HepG2 (cell line): ENCODE data around the genes LYPLAL1 and RAB3GAP2.

DNA sequence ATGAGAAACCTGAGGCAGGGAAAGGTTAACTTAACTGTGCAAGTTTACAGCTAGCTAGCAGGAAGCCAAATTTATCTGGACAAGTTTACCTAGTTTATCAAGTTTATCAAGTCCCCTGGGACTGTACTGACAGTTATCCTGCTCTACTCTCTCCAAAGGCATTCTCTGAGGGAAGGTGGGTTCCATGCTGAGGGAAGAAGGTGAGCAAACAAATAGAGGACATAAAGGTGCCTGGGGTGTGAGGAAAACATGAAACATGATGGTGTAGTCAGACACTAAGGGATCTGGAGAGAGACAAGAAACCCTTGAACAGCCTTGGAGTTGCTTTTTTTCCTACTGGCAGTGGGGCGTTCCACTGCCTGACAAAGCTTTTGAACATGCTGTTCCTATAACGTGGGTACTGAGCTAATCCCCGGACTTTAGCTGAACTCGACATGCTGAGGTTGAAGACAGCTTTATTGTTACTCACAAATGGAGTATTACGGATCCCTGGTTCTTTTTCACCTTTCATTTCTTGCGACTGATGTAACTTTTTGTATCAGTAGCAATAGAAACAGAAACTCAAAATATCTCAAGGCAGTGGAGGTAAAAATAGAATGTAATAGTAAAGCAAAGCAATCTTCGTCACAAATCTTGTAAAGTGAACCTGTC lies 42.3 kb upstream of the ESRRG start:
- RRBS, 2 experiments = no CpG with 5 or more reads among the region's 7 CpGs
CAGE:
- cytosol, long polyA minus RNA = no peak
- cytosol, long polyA plus RNA = no peak
- long polyA plus RNA = no peak
- nucleus, long polyA minus RNA = no peak
- nucleus, long polyA plus RNA = no peak

GRCh38 chr1:217029197-217029654 lies 306.0 kb upstream of the ESRRG start:
- RRBS, 2 experiments = no CpG with 5 or more reads among the region's 7 CpGs
CAGE:
- cytosol, long polyA minus RNA = no peak
- cytosol, long polyA plus RNA = no peak
- long polyA plus RNA = no peak
- nucleus, long polyA minus RNA = no peak
- nucleus, long polyA plus RNA = no peak

GRCh38 chr1:218371808-218372279 lies 26.7 kb downstream of the TGFB2 start:
- RRBS, 2 experiments = no CpG with 5 or more reads among the region's 7 CpGs
CAGE:
- cytosol, long polyA minus RNA = no peak
- cytosol, long polyA plus RNA = no peak
- long polyA plus RNA = no peak
- nucleus, long polyA minus RNA = no peak
- nucleus, long polyA plus RNA = no peak

- RRBS, 2 experiments = no CpG with 5 or more reads among the region's 3 CpGs
CAGE:
- cytosol, long polyA minus RNA = no peak
- cytosol, long polyA plus RNA = no peak
- long polyA plus RNA = no peak
- nucleus, long polyA minus RNA = no peak
- nucleus, long polyA plus RNA = no peak
Measured at GRCh38 chr1:218446852-218447352, 101.8 kb downstream of the TGFB2 start.

GRCh38 chr1:218459853-218460903 lies 115.0 kb downstream of the TGFB2 start:
- RRBS, 2 experiments = no CpG with 5 or more reads among the region's 7 CpGs
CAGE:
- cytosol, long polyA minus RNA = no peak
- cytosol, long polyA plus RNA = no peak
- long polyA plus RNA = no peak
- nucleus, long polyA minus RNA = no peak
- nucleus, long polyA plus RNA = no peak

DNA sequence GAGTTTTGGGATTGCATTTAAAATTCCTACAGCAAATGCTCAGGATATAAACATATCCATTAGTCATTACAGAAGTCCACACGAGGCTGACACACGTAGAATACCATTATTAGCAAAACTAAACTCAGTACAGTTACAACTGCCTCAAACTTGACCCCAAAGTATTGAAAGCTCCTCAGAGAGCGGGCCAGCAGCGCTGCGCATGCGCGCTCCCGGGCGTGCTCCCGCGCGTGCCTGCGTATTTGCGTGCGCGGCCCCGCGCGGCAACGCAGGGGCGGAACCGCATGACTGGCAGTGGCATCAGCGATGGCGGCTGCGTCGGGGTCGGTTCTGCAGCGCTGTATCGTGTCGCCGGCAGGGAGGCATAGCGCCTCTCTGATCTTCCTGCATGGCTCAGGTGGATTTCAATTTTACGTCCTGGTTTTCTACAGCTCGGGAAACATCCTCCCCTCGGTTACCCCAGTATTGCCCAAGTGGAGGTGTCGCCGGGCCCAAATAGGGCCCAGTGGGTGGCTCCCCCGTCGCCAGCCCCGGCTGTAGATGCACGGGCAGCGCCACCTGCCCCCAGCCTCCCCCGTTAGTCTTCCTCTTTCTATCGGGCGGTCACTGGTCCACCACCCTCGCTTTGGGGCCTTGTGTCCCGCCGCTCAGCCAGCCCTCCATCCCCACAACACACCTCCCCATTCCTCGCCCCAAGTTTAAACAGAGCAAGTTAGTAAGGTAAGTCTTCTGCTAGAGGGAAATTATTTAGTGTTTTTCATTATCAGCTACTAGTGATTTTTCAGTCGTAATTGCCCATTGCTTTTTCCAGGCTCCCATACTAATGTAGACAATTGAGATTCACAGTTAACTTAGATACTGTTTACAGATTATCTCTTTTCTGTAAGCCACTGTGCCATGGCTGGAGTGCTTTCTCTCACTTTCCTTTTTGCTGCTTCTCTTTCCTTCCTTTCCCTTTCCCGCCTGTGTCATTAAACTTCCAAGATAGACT lies at the start of gene LYPLAL1:
LYPLAL1 (plus strand) TSS at position 294 of the 991 bp plus-strand sequence.
- RRBS, 2 experiments = 2 to 4% methylated on average over 4 of the region's 51 CpGs
CAGE:
- cytosol, long polyA minus RNA = start-site peak on the plus strand centred at position 289 of the sequence, 12 bp wide, 43 reads
- cytosol, long polyA plus RNA = start-site peak on the plus strand centred at position 286 of the sequence, 41 bp wide, 426 and 358 reads in 2 replicates; start-site peak on the plus strand centred at position 586 of the sequence, 41 bp wide, 22 and 44 reads in 2 replicates
- long polyA plus RNA = start-site peak on the plus strand centred at position 295 of the sequence, 23 bp wide, 340 and 311 reads in 2 replicates; start-site peak on the plus strand centred at position 591 of the sequence, 80 bp wide, 39 and 31 reads in 2 replicates
- nucleus, long polyA minus RNA = no peak
- nucleus, long polyA plus RNA = start-site peak on the plus strand centred at position 299 of the sequence, 15 bp wide, 263 and 379 reads in 2 replicates; start-site peak on the plus strand centred at position 581 of the sequence, 29 bp wide, 27 and 27 reads in 2 replicates

DNA sequence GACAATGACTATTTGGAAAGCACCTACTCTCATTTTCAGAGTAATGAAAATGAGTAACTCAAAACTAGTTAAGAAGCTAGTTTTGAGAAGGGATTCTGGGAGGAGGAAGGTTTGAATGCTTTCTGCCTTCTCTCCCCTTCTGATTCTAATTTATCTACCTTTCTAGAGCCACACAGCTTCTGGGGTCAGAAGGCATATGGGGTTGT lies 15.6 kb downstream of the LYPLAL1 start:
CAGE:
- cytosol, long polyA minus RNA = no peak
- cytosol, long polyA plus RNA = no peak
- long polyA plus RNA = no peak
- nucleus, long polyA minus RNA = no peak
- nucleus, long polyA plus RNA = no peak

DNA sequence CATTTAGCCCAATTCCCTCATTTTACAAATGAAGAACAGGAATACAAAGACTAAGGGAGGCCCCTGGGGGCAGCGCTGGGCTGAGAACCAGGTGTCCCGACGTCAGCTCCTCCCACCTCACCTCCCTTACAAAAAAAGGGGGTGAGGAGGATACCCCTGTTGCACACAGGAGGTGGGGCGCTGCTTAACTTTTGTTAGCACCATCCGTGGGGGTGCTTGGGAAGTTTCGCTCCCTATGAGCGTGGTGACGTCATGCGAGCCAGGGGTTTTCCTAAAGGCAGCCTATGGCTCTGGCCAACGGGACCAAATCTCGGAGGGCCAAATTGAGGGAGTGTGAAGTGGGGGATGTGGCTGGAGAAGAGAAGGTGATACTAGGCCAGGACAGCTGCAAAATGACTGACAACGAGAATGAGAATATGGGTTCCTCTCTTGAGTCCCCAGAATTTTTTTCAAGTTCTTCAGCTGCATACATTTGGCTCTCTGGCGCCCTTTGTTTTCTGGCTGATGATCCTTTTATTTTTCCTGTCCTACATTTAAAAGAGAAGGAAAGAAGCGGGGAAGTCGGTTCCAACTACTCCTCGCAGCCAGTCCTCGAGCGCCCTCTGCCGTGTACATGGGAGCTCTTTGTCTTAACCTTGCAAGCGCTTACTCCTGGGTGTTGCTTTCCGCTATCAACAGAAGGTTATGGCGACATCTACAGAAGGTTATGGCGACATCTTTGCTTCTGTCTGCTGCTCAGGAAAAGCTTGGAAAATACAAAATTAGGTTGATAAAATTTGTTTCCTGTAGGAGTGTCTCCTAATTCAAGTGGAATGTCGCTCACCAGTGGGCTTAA lies 47.9 kb upstream of the ZC3H11B start:
- RRBS, 2 experiments = no CpG with 5 or more reads among the region's 24 CpGs
CAGE:
- cytosol, long polyA minus RNA = no peak
- cytosol, long polyA plus RNA = no peak
- long polyA plus RNA = no peak
- nucleus, long polyA minus RNA = no peak
- nucleus, long polyA plus RNA = no peak

- RRBS, 2 experiments = no CpG with 5 or more reads among the region's 6 CpGs
CAGE:
- cytosol, long polyA minus RNA = no peak
- cytosol, long polyA plus RNA = no peak
- long polyA plus RNA = no peak
- nucleus, long polyA minus RNA = no peak
- nucleus, long polyA plus RNA = no peak
Measured at GRCh38 chr1:219926127-219927057, 2.0 kb downstream of the SLC30A10 start.

DNA sequence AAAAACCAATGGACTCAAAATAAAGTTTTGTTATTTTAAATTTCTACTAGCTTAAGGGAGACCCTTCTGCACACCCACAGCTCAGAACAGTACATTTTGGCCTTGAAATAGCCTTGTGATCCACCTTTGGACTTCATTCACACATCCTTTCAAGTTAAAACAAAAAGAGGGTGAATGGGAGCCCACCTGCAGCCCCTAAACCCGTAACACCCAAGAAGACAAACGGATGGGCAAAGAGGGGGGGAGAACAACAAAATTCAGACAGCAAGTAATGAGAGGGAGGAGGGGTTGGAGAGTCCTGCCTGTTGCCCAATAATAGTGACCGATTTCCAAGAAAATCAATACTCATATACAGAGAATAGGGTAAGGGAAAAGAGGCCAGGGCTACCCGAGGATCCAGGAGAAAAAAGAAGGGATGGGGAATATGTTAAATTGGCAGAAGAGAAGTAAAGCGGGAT lies 1.2 kb downstream of the SLC30A10 start:
- RRBS, 2 experiments = no CpG with 5 or more reads among the region's 5 CpGs
CAGE:
- cytosol, long polyA minus RNA = start-site peak on the minus strand centred at position 51 of the sequence, 110 bp wide, 14 reads; start-site peak on the minus strand centred at position 270 of the sequence, 101 bp wide, 9 reads
- cytosol, long polyA plus RNA = no peak
- long polyA plus RNA = no peak
- nucleus, long polyA minus RNA = no peak
- nucleus, long polyA plus RNA = no peak

DNA sequence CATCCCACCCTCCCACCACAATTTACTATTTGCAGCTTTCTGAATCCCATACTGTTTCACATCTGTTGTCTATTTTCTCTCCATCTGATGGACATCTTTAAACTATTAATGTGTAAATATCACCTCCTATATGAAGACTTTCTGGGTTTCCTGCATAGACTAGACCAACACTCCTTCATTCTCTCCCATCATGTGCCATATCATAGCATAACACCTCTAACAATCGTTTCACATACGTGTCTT lies 7.7 kb downstream of the RAB3GAP2 start:
- RRBS, 2 experiments = no CpG with 5 or more reads among the region's 2 CpGs
CAGE:
- cytosol, long polyA minus RNA = no peak
- cytosol, long polyA plus RNA = no peak
- long polyA plus RNA = no peak
- nucleus, long polyA minus RNA = no peak
- nucleus, long polyA plus RNA = no peak

GRCh38 chr1:220271623-220272735 lies at the start of gene RAB3GAP2:
Gene RAB3GAP2, minus strand, starts transcription at chr1:220272453.
- RRBS, 2 experiments = 1 to 2% methylated on average over 8 of the region's 57 CpGs
CAGE:
- cytosol, long polyA minus RNA = start-site peak on the minus strand at chr1:220272369-220272445, 527 reads
- cytosol, long polyA plus RNA = start-site peak on the minus strand at chr1:220272369-220272477, 94 and 518 reads in 2 replicates
- long polyA plus RNA = start-site peak on the minus strand at chr1:220272364-220272445, 348 and 333 reads in 2 replicates
- nucleus, long polyA minus RNA = no peak
- nucleus, long polyA plus RNA = start-site peak on the minus strand at chr1:220272358-220272440, 580 and 977 reads in 2 replicates

DNA sequence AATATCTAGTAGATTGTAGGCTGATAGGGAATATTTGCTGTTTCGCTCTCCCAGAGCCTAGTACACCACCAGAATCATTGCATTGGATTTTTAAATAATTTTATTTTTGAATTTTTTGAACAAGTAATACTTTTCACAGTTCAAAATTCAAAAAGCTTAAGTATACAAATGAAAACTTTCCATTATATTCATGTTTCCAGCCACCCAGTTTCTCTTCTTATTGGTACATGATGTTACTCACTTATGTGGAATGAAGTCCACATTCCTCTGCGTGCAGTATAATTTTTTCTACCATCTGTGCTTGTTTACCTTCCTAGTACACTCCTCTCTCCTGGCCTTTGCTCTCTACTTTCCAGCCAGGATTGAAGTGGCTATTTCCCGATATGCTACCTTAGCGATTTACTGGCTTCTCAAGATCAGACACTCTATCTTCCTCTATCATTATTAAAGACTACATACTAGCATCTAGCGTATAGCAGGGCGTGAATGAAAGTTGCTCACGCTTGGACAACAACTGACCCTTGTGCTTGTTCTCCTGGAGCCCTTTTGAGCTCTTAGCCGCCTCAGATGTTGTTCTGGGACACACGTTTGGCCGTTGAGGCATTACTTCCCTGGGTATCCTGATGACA lies 13.6 kb upstream of the MTARC2 start:
- RRBS, 2 experiments = no CpG with 5 or more reads among the region's 10 CpGs
CAGE:
- cytosol, long polyA minus RNA = no peak
- cytosol, long polyA plus RNA = no peak
- long polyA plus RNA = no peak
- nucleus, long polyA minus RNA = no peak
- nucleus, long polyA plus RNA = no peak

- RRBS, 2 experiments = no CpG with 5 or more reads among the region's 1 CpG
CAGE:
- cytosol, long polyA minus RNA = no peak
- cytosol, long polyA plus RNA = no peak
- long polyA plus RNA = no peak
- nucleus, long polyA minus RNA = no peak
- nucleus, long polyA plus RNA = no peak
Measured at GRCh38 chr1:220750690-220750937, 2.5 kb downstream of the MTARC2 start.

DNA sequence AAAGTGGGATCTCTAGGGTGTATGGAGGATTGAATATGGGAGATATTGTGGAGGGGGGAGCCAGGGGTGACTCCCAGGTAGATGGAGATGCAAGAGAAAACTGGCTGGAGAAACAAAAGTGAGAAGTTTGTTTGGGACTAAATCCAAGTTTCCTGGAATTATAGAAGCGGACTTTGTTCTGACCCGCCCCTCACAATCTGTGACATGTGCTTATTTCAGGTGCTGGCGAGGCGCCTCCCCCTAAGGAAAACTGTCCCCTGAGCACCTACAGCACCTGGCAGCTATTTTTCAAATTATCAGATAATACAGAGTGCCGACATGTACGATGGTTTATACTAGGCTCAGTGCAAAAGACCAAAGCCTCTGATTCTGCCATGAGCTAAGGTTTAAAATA lies 13.9 kb downstream of the MTARC2 start:
- RRBS, 2 experiments = no CpG with 5 or more reads among the region's 6 CpGs
CAGE:
- cytosol, long polyA minus RNA = no peak
- cytosol, long polyA plus RNA = no peak
- long polyA plus RNA = no peak
- nucleus, long polyA minus RNA = no peak
- nucleus, long polyA plus RNA = no peak

- RRBS, 2 experiments = no CpG with 5 or more reads among the region's 5 CpGs
CAGE:
- cytosol, long polyA minus RNA = no peak
- cytosol, long polyA plus RNA = no peak
- long polyA plus RNA = no peak
- nucleus, long polyA minus RNA = no peak
- nucleus, long polyA plus RNA = no peak
Measured at GRCh38 chr1:220803958-220804360, 17.2 kb downstream of the MTARC1 start.

DNA sequence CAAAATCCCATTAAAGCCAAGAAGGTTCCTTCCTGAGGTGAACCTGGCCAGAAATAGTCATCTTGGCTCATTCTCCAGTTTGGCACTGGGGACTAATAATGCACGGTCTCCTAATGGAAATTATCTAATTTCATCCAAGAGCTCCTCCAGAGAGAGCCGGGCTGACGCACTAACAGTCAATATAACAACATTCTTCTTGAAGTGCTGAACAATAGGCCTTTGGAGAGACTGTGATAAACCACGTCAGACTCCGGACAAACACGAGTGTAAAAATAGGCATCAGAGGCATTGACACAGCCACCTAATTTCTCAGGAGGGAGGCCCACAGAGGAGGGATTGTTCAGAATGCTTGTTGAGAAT lies 35.5 kb upstream of the HLX start:
- RRBS, 2 experiments = 59 to 68% methylated on average over 4 of the region's 6 CpGs
CAGE:
- cytosol, long polyA minus RNA = no peak
- cytosol, long polyA plus RNA = no peak
- long polyA plus RNA = no peak
- nucleus, long polyA minus RNA = no peak
- nucleus, long polyA plus RNA = no peak

DNA sequence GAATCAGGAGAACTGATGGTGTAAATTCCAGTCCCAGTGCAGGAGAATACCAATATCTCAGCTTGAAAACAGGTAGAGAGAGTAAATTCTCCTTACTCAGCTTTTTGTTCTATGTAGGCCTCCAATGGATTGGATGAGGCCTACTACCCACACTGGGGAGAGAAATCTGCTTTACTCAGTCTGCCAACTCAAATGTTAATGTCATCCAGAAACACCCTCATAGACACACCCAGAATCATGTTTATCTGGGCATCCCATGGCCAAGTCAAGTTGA lies 7.0 kb upstream of the HLX start:
CAGE:
- cytosol, long polyA minus RNA = no peak
- cytosol, long polyA plus RNA = no peak
- long polyA plus RNA = no peak
- nucleus, long polyA minus RNA = no peak
- nucleus, long polyA plus RNA = no peak

DNA sequence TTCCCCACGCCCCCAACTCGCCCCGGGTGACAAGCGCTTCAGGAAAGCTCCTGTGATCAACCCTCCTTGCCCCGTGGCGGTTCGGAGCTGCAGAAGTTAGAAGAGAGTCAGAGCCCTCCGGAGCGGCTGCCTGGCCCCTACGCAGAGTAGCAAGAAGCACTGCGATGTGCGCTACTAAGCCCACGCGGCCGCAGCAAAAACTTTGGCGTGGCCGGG lies 281 bp upstream of the HLX start:
- RRBS, 2 experiments = 40 to 59% methylated on average over 12 of the region's 17 CpGs
CAGE:
- cytosol, long polyA minus RNA = no peak
- cytosol, long polyA plus RNA = no peak
- long polyA plus RNA = no peak
- nucleus, long polyA minus RNA = no peak
- nucleus, long polyA plus RNA = no peak

GRCh38 chr1:221273740-221274131 lies 394.5 kb downstream of the HLX start:
- RRBS, 2 experiments = no CpG with 5 or more reads among the region's 3 CpGs
CAGE:
- cytosol, long polyA minus RNA = no peak
- cytosol, long polyA plus RNA = no peak
- long polyA plus RNA = no peak
- nucleus, long polyA minus RNA = no peak
- nucleus, long polyA plus RNA = no peak